Measurements from ENCODE around the gene COQ2.

DNA sequence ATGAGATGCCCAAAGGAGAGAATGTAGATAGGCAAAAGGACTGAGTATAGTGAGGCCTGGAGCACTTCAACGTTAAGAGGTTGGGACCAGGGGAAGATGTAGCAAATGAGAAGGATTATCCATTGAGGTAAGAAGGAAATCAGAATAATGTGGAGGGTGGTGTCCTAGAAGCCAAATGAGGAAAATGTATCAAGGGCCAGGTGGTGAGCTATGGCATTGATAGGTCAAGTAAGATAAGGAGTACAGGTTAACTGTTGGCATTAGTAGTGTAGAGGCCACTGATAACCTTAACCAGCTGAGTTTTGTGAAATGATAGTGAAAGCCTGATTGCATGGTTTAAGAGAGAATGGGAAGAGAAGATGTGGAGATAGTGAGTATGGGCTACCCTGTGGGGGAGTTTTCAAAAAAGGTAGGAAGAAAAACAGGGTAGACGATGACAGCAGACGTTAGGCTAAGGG is 16.8 kb downstream of the COPS4 start:
- PRO-cap, 2 experiments: no peak in any of the 2 experiments

DNA sequence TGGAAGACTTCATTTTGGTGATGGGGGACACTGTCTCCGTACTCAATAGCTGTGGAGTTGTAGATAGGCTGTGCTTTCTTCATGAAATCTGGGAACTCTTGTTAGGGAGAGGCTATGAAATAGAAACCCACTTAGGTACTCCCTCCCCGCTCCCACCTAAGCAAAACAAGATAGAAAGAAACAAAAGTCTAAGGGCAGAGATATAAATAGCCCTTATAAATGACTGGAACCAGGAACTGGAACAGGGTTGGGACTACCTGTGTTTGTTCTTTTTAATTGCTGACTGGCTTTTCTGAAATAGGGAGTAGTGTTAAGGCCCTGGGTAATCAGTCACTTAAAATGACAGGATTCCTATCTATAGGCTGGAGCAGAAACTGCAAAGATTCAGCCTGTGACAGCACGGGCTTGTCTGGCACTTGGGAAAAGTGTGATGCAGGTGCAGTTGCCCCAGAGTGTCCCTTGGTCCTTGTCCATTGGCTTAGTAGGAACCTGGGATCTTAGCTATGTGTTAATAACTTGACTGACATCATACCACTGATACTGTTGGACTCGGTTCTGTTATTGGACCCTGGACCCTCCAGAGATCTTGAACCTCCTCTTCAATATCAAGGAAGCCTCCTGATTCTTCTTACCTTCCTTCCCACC is 14.7 kb upstream of the PLAC8 start:
- PRO-cap, 2 experiments: no peak in any of the 2 experiments

GRCh38 chr4:83174682-83175675 is 60.5 kb upstream of the PLAC8 start:
- PRO-cap, 2 experiments: no peak in any of the 2 experiments

DNA sequence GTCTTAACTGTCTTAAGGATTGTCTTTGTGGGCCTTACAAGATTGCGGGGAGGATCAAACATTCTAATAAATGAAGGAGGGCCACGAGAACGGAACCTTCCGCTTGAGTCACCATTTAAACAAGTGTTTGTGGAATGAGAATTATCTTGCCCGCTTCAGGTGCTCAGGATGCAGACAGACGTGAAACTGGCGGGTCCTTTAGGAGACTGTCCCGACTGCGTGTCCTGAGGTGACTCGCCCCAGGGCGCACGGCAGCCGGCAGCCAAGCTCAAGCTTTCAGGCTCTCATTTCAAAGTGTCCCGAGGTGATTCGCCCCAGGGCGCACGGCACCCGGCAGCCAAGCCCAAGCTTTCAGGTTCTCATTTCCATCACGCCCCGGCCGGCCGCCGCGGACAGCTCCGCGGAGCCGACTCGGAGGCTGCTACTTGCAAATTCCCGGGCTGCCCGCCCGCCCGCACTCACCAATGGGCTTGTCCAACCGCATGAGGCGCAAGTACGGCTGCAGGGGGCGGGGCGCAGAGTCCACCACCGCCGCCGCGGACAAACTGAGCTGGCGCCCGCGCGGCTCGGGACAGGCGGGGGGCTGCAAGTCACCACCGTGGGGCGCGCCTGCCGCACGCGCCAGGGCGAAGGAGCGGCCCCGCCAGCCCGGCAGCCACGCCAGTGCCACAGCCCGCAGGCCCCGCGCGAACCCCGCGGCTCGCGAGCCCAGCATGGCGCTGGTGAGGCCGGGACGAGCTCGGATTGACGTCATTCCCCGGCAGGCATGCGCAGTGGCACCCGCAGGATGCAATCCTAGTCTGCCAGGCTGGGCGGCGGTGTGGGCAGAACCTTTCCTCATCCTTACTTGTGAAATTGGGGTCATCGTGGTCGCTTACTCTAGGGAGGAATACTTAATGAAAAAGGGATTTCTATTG is at the start of gene COQ2:
Gene COQ2, minus strand, starts transcription at position 749 of the 917 bp plus-strand sequence.
- PRO-cap, 2 experiments: peak in 2 of 2 experiments; most common plus-strand start position 846 of the sequence (in 2); most common minus-strand start position 400 of the sequence (in 2)

DNA sequence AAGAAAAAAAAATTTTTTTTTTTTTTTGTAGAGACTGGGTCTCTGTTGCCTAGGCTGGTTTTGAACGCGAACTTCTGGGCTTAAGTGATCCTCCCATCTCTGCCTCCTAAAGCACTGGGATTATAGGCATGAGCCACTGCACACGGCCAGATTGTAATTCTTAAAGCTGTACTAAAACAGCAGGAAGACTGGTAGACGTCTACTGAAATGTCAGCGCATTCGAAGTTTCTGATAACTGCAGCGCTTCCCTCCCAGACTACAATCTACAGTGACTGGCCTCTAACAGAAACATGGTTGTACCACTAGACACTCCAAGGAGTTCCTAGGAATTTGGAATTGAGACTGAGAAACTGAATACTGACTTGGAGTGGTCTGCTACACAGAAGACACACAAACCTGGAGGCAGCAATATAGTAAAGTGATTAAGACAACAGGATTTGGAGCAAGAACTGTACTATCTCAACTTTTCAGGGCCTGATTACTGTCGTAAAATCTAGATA is 994 bp downstream of the HELQ start:
- PRO-cap, 2 experiments: no peak in any of the 2 experiments

DNA sequence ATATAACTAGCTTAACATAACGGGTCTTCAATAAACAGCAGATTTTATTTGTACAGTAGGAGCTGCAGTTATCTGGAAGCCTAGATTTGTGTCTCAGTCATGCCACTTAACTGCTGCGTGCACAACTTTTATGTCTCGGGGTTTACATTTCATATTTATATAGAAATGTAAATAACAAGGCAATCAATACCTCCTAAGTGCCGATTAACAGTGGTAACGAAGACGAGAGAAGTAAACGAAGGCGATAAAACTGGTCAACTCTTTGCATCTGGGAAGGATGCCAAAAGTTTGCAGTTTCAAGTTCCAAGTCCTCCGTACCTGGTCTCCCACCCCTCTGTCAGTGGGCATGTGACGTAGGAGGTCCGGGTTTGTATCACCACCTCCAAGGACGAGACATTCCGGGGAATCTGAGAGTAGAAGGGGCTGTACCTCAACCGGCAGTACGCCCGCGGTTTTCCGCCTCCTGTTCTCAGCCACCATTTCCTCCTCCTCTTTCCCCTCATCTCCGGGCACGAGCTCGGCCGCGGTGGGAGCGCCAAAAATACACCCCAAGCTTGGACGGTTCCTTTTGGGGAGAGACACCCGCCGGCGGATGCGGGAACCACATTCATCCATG is 436 bp downstream of the HELQ start:
- PRO-cap, 2 experiments: peak in 2 of 2 experiments; most common plus-strand start position 513 of the sequence (in 2); most common minus-strand start position 511 of the sequence (in 2)

DNA sequence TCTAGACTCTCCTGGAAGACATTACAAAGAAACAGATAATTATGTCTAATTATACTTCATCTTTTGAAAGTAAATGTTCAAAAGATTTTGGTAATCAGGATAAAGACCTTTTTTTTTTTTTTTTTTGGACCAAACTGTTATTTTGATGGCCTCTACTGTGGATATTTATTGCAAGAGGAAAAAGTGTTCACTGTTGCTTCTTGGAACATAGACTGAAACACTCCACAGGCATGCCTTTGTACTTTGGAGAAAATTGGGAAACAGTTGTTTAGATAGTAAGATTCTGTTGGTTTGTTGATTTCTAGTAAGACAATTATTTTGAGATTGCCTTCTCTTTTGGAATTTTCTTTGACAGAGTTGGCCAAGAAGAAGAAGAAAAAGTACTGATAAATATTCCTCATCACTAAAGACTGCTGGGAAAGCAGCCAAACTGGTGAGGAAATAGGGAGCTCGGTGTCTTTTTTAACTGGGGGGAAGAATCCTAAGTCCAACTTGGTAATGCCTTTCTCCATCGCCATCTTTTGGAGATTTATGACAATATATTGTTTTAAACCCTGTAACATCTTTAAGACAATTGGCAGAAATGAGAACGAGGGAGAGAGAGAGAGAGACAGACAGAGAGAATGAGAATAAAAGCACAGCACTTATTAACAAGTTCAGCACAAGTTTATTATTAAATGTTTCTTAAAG is 370.6 kb downstream of the GPAT3 start:
- PRO-cap, 2 experiments: no peak in any of the 2 experiments

- PRO-cap, 2 experiments: no peak in any of the 2 experiments
These were observed 446.7 kb downstream of the NKX6-1 start for GRCh38 chr4:84052535-84052734.

DNA sequence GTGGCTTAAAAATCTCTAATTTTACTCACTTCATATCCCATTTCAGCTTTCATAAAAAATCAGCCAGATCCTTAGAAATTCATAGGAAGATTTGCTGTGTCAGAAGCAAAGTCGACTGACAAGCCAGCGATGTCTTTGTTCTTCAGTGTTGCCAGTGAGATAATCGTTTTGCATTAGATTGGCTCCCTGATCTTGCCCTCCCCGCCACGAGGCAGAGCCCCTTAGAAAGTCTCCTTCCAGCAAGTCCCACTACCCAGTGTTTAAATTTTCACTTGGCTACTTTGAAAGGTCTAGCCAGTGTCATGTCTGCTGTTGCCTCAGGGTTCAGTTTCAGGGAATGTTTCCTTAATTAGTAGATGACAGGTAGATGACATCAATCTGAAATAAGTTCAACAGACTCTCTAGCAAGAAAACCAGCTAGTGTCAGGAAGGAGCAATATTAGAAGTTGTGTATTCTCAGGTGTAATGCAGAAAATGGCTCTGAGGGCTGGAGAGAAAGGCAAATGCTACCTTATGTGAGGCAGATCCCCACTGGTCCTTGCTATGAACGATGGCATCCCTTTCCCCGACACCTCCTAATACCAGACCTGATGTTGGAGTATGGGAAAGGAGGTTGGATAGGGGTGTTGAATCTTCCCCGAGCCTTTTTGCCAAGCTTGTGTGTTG is 411.4 kb downstream of the NKX6-1 start:
- PRO-cap, 2 experiments: no peak in any of the 2 experiments

DNA sequence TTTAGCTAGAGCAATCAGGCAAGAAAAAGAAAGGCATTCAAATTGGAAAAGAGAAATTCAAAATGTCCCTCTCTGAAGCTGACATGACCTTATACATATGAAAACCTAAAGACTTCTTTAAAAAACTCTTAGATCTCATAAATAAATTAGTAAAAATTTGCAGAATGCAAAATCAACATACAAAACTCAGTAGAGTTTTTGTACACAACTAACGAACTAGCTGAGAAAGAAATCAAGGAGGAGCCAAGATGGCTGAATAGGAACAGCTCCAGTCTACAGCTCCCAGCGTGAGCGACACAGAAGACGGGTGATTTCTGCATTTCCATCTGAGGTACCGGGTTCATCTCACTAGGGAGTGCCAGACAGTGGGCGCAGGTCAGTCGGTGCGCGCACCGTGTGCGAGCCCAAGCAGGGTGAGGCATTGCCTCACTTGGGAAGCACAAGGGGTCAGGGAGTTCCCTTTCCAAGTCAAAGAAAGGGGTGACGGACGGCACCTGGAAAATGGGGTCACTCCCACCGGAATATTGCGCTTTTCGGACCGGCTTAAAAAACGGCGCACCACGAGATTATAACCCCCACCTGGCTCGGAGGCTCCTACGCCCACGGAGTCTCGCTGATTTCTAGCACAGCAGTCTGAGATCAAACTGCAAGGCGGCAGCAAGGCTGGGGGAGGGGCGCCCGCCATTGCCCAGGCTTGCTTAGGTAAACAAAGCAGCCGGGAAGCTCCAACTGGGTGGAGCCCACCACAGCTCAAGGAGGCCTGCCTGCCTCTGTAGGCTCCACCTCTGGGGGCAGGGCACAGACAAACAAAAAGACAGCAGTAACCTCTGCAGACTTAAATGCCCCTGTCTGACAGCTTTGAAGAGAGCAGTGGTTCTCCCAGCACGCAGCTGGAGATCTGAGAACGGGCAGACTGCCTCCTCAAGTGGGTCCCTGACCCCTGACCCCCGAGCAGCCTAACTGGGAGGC is 200.3 kb downstream of the NKX6-1 start:
- PRO-cap, 2 experiments: no peak in any of the 2 experiments

GRCh38 chr4:84499722-84499983 is 561 bp upstream of the NKX6-1 start:
- PRO-cap, 2 experiments: no peak in any of the 2 experiments

DNA sequence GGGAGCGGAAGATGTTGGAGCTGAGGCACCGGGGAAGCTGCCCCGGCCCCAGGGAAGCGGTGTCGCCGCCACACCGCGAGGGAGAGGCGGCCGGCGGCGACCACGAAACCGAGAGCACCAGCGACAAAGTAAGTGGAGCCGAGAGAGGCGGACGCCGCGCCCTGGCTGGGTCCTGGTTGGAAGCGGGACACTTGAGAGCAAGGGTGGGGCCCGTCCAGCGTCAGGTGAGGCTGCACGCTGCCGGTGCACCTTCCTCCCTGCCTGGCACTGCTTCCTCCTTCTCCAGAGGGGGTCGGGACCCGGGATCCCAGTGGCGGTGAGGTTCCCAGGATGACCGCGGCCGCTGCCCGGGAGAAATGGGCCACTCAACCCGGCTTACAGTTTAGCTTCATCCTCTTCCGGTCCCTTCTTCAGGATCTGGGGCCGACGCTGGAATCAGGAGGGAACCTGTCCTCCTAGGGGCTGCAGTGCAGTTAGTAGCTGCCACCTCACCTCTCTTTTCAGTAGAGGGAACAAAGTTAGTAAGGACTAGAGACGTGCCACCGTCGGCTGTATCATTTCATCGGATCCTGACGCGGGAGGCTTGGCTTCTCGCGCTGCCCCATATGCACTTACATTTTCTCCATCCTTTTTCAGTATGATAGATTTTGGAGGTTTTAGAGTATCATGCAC is 600 bp downstream of the CDS1 start:
- PRO-cap, 2 experiments: no peak in any of the 2 experiments

DNA sequence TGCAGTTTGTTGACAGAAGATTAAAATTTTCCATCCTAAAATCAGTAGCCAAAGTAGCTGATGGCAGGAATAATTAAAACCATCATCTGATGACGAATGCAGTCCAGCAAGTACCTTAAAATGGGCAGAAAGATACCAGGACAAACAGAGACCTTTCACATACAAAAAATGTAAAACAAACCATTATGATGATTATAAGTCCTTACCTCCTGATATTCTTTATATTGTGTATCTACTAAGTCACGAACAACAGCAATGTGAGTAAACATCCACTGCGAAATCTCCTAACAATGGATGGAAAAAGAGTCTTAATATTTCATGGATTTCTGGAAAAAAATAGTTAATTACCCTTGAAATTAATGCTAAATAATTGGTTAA is 151.9 kb downstream of the CDS1 start:
- PRO-cap, 2 experiments: no peak in any of the 2 experiments

DNA sequence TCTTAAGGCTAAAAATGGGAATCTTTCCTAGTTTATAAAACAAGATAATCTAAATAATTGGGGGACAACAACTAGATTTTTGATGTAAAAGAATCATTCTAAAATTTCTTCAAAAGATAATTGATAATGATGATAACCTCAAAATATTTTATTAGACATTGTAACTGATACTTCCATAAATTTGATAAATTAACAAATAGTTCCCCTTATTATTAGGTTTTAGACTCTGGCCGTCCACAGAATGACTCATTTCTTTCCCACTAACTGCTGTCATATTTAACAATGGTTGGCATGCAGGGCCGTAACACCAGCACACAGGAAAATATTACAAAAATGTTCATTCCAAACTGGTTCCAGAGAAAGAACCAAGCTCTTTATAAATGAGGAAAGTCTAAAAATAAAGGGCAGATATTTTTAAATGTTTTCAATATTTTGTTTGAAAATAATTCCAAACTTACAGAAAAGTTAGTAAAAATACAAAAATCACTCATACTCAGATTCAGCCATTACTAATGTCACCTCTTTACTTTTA is 28.2 kb downstream of the WDFY3 start:
- PRO-cap, 2 experiments: no peak in any of the 2 experiments

DNA sequence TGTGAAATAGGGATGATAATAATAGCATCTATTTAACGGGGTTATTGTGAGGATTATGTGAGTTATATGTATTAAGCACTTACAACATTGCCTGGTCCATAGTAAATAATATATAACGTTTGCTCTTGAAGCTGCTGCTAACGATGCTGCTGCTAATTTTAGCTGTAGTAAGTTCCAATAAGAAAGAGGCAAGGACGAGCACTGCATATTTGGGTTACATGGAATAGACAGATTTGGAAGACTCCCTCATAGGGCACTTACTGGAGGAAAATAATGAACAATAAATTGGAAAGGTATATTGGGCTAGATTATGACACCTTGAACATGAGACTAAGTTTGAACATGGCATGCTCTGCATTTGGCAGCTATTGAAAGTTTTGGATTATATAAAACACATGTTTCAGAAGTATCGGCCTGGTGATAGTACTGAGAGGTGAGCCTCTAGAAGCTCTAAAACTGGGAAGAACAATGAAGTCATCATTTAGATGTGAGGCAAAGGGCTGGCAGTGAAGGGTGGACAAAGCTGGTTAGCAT is 68.0 kb downstream of the ARHGAP24 start:
- PRO-cap, 2 experiments: no peak in any of the 2 experiments

DNA sequence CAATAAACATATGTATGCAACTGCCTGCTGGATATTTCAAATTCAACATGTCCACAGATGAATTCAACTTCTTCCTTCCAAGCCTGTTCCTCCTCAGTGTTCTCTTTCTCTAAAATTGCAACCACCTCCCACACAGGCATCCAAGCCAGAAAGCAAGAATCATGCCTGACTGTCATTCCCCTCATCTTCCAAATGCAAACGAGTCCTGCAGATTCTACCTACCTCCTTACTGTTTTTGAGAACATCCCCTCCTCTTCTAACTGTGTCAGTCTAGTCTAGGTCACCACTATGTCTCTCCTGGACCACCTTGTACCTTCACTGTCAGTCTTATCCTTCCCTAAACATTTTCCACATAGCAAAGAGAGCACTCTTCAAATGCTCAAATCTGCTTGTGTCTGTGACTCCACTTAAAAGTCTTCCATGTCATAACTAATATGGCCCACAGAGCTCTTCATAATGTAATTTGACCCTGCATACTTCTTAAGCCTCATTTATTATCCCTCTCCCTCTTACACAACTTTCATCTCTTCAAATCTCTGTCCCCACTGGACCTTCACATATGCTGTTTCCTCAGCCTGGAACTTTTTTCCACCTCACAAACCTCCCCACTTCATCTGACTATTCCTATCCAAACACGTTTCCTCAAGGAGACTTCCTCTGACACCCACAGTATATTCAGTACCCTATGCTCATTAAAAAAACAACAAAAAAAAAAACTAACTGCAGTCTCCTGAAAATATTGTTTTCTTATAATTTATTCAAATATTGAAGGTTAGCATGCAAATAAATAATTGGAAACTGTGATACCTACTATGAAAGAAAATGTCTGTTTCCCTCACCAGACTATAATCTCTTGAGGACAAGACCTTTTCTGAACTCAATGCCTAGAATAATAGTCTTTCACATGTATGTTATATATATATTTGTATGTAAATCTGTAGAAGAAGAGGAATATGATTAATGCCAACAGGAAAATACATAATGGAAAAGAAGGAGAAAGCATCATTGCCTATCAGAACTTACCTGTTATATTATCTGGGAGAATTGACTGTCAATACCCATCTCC is 25.5 kb downstream of the MAPK10 start:
- PRO-cap, 2 experiments: no peak in any of the 2 experiments

DNA sequence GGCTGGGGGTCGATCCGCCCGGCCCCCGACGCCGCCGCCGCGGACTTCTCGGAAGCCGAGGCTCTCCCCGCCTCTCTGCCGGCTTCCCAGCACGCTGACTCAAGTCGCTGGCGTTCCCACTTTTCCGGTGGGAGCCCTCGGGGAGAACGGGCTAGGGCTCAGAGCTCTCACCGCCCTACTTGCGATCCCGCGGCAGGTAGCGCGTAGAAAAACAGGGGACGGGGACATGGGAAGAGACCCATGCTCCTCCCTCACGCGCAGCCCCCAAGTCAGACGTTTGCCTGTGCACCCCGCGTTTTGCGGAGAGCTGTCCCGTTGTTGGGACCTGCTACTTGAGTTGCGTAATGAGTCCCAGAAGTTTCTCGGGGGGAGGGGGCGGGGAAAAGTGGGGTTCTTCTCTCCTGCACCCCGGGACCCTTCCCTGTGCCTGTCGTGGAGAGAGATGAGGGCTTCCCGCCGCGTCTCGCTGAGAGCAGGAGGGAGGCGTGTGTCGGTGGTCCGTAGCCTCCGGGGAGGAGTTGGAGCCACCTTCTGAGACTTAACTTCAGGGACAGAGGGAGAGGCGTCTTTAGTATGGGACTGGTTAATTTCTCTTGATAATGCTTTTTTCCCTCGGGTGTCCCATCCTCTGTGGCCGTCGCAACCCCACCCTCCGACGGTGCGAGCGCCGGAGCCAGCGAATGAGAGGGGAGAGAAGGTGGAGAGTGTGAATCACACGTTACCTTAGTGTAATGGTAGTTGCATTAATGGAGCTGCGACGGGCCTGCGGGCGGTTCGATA is 645 bp downstream of the AFF1 start:
- PRO-cap, 2 experiments: peak in 2 of 2 experiments; most common plus-strand start position 475 of the sequence (in 1); most common minus-strand start position 255 of the sequence (in 1)

- PRO-cap, 2 experiments: no peak in any of the 2 experiments
These were observed 1.7 kb downstream of the AFF1 start for GRCh38 chr4:86936552-86936873.

DNA sequence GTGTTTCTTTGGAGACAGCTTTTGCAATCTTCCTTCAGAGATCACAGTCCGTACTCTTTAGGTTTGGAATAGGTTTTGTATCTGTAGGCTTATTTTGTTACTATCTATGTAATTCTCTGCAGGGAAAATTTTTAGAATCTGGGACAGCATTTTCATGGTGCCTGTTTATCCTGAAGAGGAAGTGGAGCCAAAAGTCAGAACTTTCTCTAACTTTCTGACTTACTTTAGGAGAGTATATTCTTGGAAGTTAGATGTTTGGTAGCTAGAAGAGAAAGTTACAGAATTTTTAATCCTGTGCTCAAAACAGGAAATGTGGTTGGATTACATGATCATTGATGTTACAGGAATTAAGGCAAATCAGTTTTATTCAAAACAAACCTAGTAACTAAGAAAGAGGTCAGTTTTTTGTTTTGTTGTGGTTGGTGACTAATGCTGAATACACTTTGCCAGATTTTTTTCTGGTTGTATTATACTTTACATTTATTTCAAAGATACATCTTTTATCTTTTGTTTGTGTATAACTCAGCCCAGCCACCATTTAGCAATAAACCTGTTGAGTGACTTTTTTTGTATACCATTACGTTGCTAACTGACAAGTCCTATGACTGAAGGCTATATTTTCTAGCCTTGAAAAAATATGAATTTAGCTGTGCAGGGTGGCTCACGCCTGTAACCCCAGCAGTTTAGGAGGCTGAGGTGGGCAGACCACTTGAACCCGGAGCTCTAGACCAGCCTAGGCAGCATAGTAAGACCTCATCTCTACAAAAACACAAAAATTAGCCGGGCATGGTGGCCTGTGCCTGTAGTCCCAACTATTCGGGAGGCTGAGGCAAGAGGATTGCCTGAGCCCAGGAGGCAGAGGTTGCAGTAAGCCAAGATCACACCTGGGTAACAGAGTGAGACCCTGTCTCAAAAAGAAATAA is 116.7 kb downstream of the KLHL8 start:
- PRO-cap, 2 experiments: no peak in any of the 2 experiments

- PRO-cap, 2 experiments: no peak in any of the 2 experiments
These were observed 98.7 kb downstream of the KLHL8 start for GRCh38 chr4:87121664-87122151.